AG04450 (cell line): ENCODE measurements around the gene WARS1.

DNA sequence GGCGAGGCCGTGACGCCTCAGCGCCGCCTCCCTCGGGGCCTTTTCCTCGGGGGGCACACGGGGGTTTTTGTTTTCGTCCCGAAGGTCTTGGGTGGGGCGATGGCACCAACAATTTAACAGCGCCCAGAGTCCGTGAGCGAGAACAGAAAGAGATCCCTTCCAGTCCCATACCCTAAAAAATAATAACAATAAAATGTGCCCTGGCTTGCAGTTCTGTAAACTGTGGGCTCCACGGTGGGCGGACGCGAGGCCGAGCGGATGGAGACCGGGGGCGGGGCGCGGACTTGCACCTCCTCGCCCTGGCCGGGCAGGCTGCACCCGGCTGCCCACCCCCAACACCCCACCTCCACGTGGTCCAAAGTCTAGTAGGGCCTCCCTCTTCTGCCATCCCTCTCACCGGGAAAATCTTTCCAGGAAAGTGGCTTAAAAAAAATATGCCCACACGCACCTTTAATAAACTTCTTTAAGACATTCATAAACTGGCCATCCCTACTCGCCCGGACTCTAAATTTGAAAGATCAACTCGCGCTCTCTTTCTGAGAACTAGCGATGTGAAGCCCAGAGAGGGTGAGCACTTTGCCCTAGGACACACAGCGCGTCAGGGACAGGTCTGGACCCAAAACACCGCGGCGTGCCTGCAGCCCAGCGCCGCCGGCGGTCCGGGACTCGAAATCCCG lies 1.8 kb upstream of the BCL11B start:
- CAGE, long polyA plus RNA, result no peak
- RRBS, result 3% methylated on average over 11 of the region's 47 CpGs

GRCh38 chr14:99509841-99510984 lies 29.0 kb downstream of the CCNK start:
- CAGE, long polyA plus RNA, result start-site peak on the minus strand at chr14:99510158-99511121, 44 and 33 reads in 2 replicates
- RRBS, result 86% methylated on average over 6 of the region's 40 CpGs

DNA sequence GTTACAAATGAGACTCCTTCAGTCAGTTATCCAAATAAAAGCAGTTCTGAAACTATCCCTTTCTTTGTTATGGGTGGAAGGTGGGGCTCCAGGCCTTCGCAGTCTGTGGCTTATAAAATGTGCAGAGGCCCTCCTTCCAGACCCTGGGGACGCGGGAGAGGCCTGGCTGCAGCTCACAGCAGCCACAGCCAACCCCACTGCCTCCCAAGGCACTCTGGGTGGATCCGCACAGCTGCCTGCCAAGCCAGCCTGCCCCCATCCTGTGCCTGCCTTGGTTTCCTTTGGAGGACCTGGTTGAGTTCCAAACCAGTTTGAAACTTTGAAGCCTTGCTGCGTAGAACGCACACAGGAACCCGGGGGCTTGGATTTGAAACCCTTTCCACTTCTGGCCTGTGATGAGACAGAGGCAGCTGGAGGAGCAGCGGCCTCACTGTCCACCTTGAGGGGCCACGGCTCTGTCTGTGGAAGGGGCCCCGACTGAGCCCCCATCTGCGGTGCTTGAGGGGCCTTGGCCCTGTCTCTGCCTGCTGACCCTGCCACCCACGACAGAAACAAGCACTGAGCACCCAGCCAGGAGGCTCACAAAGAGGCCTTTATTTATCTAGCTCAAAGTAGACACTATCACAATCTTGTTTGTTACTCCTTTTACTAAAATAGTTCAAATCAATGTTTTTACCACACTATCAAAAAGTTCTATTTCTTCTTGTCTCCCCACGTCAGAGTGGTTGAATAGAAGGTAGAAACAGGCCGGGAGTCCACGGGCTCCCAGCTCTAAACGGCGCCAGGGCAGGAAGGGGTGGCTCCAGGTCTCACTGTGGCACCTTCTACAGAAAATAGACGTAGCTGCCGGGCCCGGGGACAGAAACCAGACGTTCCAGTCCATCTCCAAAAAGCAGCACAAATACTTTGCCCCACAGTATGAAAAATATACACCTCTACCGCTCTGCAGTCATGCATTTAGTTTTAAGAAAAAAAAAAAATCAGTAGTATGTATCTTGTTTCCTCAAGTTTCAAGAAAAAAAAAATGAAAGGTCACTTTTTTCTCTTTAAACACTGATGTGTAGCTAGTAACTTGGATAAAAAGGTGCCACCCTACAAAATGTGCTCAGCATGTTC lies 30.6 kb downstream of the CCNK start:
- CAGE, long polyA plus RNA, result no peak
- RRBS, result 84% methylated on average over 4 of the region's 22 CpGs

- CAGE, long polyA plus RNA, result no peak
- RRBS, result no CpG with 5 or more reads among the region's 22 CpGs
These were observed 33.8 kb downstream of the CCNK start for GRCh38 chr14:99514950-99515492.

DNA sequence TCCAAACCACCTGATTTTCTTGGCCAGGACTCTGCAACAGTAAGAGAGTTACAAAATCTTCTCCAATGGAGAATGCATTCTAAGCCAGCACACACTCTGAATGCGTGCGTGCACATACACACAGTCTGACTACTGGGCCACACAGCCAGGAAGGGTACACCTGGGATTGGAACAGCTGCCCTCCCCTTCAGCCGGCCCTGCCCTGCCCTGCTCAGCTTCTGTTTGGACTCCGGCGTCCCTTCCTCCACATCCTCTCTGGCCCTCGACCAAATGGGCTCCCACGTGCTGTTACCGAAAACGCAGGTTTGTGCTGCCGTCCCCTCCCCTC lies 42.9 kb downstream of the CCNK start:
- CAGE, long polyA plus RNA, result no peak
- RRBS, result no CpG with 5 or more reads among the region's 10 CpGs

- CAGE, long polyA plus RNA, result no peak
- RRBS, result no CpG with 5 or more reads among the region's 7 CpGs
These were observed 56.2 kb downstream of the CCNK start for GRCh38 chr14:99537364-99537938.

- CAGE, long polyA plus RNA, result no peak
- RRBS, result 80% methylated on average over 2 of the region's 22 CpGs
These were observed 37.9 kb downstream of the CCDC85C start for GRCh38 chr14:99565803-99566736.

DNA sequence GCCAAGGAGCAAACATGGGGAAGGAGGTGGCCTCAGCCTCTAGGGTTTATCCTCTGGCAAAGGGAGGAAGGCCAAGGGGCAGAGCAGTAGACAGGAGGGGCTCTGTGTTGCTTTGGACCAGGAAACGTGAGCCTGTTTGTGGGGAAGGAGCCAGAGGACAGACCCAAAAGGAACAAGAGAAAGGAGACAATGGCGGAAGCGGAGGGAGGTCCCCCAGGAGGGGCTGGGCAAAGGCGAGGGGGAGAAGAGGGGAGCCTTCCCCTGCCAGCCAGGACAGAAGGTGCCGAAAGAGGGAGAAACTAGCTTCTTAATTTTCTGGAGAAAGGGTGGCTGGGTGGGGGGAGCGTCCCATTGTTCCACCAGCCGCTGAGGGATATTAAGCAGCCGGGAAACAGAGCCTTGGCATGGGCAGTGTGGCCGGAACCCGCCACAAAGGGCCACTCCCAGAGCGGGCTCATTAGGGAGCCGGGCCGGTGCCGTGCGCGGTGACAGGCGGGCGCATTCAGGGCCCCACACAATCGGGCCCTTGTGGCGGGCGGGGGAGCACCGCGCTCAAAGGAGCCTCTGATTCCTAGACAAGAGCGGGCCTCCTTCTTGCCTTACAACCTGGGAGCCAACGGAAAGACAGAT lies 11.2 kb downstream of the CCDC85C start:
- CAGE, long polyA plus RNA, result no peak
- RRBS, result 71% methylated on average over 2 of the region's 25 CpGs

DNA sequence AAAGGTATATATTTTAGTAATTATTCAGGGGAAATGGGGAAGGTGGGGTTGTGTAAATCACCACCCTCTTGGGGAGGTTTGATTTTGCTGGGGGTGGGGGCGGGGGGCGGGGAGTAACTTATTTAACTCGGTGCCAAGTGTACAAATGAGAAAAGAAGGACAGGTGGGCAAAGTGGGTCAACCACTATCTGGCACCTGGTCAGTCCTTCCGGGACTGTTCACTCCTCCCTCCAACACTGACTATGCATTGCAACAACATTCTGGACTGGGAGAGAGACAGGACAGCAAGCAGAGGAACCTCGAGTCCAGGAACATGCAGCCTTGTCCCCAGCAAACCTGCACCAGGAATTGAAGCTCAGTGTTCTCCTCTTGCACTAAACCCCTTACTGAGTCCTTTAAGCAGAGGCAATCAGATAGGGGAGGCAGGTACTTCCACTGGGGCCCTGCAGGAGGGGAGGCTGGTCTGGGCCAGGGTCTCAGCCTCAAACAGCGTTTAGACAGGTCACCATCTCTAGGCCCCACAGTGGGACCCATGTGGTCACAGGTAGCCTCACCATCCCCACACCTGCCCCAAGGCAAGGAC lies 10.0 kb downstream of the CCDC85C start:
- CAGE, long polyA plus RNA, result no peak
- RRBS, result no CpG with 5 or more reads among the region's 6 CpGs

- CAGE, long polyA plus RNA, result no peak
- RRBS, result no CpG with 5 or more reads among the region's 2 CpGs
These were observed 11.3 kb upstream of the CCDC85C start for GRCh38 chr14:99615273-99615742.

DNA sequence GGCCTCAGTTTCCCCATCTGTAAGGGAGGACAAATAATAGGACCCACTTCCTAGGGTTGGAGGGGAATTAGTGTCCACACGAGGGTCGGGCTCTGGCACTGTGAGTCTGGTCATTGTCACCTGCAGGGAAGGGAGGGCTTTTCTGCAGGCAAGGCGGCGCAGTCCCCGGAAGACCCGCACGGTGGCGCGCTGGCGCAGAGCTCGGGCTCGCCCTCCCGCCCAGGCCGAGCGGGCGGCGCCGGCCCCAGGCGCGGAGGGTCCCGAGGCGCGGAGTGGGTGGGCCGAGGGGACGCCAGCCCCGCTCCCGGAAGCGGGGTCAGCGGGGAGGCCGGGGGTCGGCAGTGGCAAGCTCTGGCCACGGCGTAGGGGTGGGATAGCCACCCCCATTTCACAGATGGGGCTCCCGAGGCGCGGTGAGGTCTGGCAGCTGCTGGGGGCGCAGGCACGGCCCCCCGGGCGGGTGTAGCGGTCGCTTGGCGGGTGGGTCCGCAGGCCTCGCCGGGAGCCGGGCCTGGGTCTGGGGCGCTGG lies 45.9 kb downstream of the CYP46A1 start:
- CAGE, long polyA plus RNA, result no peak
- RRBS, result 1% methylated on average over 30 of the region's 48 CpGs

- CAGE, long polyA plus RNA, result start-site peak on the plus strand at chr14:100019439-100019548, 65 and 52 reads in 2 replicates
- RRBS, result no CpG with 5 or more reads among the region's 9 CpGs
These were observed 45.9 kb upstream of the EVL start for GRCh38 chr14:100019085-100019917.

GRCh38 chr14:100066253-100066668 lies 1.0 kb downstream of the EVL start:
- CAGE, long polyA plus RNA, result no peak
- RRBS, result no CpG with 5 or more reads among the region's 10 CpGs

- CAGE, long polyA plus RNA, result no peak
- RRBS, result no CpG with 5 or more reads among the region's 14 CpGs
These were observed 7.6 kb downstream of the EVL start for GRCh38 chr14:100072729-100073365.

DNA sequence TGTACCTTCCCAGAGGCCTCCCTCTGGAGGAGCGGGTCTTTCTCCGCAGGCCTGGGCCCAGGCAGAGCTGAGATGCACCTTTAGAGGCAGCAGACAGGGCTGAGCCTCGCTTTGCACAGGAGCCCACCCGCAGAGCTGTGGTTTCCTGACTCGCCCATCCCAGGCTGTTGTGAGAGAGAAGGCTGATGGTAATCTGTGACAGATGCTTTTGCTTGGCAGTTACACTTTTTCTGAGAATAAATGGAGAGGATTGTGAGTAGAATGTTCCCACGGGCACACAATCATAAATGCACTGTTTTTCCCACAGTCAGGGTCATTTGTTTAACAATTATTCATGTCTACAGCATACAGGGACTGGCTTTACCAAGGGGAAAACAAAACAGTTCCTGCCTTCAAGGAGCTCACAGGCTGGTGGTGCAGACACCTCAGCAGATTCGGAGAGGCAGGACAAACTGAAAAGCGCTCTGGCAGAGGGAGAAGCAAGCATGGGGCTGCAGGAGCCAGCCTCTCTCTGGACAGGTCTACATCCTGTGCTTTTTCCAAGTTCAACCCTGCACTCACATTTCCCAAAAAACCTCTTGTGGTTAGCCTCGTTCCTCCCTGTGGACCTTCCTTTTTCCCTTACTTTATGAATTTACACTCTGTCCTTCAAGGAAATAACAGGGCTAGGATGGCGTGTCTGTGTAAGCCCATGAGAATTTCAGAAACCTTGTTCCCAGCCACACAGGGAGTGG lies 14.0 kb downstream of the EVL start:
- CAGE, long polyA plus RNA, result no peak
- RRBS, result no CpG with 5 or more reads among the region's 10 CpGs

DNA sequence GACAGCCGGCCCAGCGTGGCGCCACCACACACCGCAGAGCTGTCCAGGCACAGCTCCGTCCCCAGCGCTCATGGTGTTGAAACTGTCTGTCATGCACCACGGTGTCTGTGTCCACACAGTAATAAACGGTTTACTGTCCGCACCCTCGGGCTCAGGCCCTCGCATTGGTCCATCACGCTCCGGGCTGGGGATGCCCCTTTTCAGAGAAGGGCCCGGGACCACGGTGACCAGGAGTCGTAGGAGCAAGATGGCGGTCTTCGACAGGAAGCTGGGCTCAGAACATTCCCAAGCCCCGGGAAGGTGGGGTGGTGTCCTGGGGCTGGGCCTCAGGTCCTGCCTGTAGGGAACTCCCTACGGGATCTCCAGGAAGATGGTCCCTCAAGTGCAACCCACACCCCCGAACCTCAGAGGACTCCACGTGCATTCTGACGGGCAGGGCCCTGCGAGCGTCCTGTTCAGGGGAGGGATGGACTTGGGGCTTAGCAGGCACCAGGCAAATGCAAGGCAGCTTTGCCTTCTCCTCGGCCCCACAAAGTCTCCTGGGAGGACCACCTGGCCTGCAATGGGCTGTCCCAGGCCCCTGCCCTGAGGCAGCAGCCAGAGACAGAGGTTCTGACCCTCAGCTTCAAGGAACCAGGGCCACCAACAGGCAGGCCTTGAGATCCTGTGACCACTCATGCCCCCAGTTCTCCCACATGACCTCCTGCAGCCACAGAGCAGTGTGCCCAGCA lies 15.2 kb downstream of the DEGS2 start:
- CAGE, long polyA plus RNA, result no peak
- RRBS, result 93% methylated on average over 4 of the region's 26 CpGs

- CAGE, long polyA plus RNA, result no peak
- RRBS, result 5% methylated on average over 36 of the region's 67 CpGs
These were observed 33.4 kb upstream of the DEGS2 start for GRCh38 chr14:100192609-100193455.

GRCh38 chr14:100304792-100305204 lies 1.4 kb downstream of the SLC25A29 start:
- CAGE, long polyA plus RNA, result no peak
- RRBS, result 54% methylated on average over 5 of the region's 18 CpGs

DNA sequence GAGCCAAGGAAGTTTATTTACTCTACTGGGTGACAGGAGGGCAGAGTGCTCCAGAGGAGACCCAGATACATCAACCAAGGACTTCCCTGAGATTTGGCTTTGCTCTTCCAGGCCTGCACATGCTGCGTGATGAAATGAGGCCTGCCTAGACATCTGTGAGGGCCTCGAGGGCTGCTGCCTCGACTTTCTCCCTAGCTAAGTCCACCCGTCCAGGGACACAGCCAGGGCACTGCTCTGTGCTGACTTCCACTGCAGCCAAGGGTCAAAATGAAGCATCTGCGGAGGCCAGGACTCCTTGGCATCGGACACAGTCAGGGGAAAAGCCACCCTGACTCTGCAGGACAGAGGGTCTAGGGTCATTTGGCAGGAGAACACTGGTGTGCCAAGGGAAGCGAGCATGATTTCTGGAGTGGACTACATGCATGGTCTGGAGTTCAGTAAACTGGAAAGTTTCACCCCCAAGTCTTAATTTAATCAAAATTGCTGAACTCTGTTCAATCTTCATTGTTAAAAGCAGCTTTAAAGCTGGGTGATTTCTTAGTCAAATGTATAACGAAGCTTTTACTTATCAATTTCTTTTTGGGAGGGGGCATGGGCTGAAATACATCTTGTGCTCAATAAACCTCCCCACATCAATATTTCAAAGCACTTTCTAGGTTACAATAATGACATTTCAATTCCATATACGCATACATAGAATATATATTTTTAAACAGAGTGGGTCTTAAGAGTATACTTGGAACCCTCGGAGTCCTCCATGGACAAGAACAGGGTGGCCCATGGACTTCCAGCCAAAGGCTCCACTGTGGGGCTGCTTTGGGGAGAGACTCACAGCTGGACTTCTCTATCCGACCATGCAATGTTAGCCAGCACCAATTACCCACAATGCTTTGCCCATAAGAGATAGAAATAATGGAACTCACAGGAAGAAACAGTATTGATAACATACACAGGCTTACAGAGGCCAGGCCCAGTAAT lies 10.9 kb downstream of the SLC25A47 start:
- CAGE, long polyA plus RNA, result start-site peak on the plus strand centred at position 399 of the sequence, 93 bp wide, 7 and 17 reads in 2 replicates
- RRBS, result no CpG with 5 or more reads among the region's 11 CpGs

DNA sequence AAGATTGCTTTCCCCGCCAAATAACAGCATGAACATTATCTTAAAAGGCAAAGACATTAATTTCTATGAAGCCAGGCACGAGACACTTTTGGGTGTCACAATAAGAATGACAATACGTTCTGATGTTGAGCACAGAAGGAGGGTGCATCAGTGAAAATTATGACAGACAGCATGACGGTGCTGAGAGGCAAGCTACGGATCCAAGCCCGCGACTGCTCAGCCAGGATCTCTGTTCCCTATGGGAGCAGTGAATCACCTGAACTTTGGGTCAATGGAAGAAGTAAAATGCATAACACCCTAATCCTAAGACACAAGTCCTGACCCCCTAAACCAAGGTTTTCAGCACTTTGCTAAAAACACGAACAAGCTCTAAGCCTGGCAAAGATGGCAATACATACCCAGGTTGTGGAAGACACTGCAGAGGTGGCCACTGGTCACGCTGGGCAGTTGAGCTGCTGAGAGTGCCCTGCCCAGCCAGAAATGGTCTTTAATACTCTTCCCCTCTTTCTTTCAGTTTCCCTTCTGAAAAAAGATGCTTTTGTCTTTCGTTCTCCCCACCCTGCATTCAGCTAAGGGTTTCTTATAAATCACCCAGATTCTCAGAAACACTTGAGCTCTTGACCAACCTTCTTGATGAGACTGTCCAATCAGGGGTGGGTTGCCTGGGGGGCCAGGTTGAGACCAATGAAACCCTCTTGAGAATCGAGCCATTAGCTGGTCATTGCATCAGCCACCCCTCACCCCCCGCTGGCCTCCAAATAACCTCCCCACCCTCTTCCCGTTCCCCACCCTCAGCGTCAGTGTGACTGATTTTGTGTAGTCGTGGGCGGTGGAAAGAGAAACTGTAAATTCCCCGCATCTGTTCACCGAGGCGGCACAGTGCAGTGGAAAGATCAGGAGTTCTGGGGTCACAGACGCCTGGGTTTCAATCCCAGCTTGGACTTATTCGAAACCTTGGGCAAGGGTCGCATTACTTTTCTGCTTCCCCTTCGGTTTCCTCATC lies at the start of gene WARS1:
WARS1 (minus strand) TSS at position 463 of the 1,003 bp plus-strand sequence.
- CAGE, long polyA plus RNA, result start-site peak on the minus strand centred at position 612 of the sequence, 202 bp wide, 16,441 and 17,709 reads in 2 replicates
- RRBS, result no CpG with 5 or more reads among the region's 23 CpGs